Ovary (tissue), 7 donors: ENCODE measurements around a stretch of chr1.

GRCh38 chr1:25586114-25586571, 30.4 kb upstream of the MAN1C1 start:
- PRO-cap, 7 experiments, result no peak in any of the 7 experiments
- RAMPAGE, long total RNA, 2 experiments, result no peak in any of the 2 experiments

DNA sequence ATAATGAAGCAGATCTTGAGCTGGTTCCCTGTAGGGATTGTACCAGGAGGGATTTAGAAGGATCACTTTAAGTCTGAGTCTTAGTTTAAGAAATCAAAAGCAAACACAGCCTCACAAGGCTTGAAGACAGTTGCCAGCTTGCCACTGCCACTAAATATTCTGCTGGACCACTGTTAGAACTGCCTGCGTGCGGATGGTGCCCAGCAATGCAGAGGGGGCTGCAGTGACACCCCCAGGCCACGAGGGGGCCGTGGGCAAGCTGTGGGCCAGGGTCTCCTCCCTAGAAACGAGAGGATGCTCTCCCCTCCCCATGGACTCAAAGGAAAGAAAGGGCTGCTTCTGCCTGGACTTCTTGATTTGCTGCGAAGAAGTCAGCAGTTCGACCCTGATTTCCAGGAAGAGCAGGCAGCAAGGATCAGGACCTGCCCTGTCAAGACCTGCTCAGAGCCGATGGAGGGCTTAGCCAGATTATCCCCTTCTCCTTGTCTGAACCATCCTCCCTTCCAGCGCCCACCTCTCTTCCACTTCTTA, 2.5 kb downstream of the MAN1C1 start:
- PRO-cap, 7 experiments, result no peak in any of the 7 experiments
- RAMPAGE, long total RNA, 2 experiments, result no peak in any of the 2 experiments

DNA sequence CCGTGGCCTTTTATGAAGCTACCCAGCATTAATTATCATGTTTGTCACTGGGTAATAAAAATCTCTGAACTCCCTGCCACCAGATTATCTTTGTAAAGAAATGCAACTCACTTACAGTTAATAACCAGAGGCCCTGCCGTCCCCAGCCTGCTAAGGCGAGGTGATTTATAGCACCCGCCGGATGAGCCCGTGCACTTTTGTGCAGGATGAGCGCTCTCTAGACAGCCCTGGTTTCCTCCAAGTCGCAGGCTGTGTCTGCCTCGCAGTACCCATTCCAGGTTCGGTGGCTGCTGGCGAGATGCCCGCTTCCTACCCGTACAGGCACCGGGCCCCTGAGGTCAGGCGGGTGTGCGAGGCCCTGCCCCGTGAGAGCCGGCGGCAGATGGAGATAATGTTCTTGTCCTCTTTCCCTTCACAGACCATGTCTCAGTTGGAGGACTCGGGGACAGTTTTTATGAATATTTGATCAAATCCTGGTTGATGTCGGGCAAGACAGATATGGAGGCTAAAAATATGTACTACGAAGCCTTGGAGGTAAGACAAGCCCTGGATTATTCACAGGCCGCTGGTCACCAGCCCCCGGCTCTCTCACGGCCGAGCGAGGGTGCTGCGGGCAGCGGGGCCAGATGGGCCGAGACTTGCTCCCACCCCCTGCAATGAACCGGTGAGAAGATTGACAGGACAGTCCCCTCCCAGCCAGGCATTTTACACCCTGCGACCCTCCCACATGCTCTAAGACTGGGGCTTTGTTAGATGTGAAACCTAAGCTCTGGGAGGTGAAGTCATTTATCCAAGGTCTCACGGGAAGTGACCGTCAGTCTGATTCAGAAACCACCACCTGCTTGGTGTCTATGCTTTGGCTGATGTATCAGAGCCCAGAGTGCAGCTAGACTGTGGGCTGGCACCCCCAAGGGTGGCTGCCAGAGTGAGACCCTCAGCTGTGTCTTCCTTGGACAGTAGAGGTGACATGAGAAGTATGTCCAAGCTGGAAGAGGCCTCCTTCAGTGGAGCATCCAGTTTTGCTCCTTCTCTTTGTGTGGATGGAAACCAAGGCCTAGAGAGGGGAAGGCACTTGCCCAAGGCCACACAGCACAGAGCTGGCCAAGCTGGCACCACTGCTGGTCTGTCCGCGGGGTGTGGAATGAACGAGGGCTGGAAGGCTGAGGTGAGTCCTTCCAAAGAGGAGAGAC, 28.4 kb upstream of the SELENON start:
- PRO-cap, 7 experiments, result no peak in any of the 7 experiments
- RAMPAGE, long total RNA, 2 experiments, result no peak in any of the 2 experiments

DNA sequence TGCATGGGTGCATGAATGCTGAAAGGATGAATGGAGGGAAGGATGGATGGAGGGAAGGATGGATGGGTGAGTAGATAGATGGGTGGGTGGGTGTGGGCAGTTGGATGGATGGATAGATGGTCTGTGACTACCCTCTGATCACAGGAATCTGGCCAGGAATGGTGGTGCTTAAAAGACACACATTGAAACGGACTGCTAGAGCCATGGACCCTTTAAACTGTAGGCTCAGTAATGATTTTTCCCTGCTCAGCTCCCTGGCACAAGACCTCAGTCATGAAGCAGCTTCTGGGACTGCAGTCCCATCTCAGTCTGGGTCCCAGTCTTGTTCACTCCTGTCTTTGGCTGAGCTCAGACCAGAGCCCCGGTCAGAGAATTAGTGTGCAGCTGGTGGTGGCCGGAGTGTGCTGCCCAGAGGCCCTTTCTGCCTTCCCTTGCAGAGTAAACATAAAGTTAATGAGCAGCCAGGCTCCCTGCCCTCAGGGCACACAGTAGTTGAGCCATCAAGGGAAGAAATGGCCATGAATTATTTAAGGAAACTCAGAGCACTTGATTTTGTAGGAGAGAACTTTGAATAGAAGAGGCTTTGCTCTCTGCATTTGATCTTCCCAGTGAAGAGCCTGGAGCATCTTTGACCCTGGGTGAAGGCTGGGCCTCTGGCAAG, 26.7 kb upstream of the SELENON start:
- PRO-cap, 7 experiments, result no peak in any of the 7 experiments
- RAMPAGE, long total RNA, 2 experiments, result no peak in any of the 2 experiments

- PRO-cap, 7 experiments, result no peak in any of the 7 experiments
- RAMPAGE, long total RNA, 2 experiments, result no peak in any of the 2 experiments
Observed at GRCh38 chr1:25775393-25775949, 24.5 kb upstream of the SELENON start.

DNA sequence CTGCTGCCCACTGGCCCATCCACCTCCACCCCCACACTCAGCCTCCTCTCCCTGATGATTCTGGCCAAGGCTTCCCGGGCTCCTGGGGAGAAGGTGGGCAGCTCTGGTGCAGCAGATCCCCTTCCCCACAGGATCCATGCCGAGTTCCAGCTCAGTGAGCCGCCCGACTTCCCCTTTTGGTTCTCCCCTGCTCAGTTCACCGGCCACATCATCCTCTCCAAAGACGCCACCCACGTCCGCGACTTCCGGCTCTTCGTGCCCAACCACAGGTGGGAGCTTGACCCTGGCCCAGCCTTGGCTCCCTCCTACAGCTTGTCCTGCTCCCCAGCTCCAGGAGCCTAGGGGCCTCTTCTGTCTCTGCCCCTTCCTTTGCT, 9.5 kb downstream of the SELENON start:
- PRO-cap, 7 experiments, result no peak in any of the 7 experiments
- RAMPAGE, long total RNA, 2 experiments, result no peak in any of the 2 experiments

GRCh38 chr1:25818346-25818991, 1.3 kb upstream of the MTFR1L start:
- PRO-cap, 7 experiments, result no peak in any of the 7 experiments
- RAMPAGE, long total RNA, 2 experiments, result no peak in any of the 2 experiments

GRCh38 chr1:25867101-25867722, 8.0 kb upstream of the AUNIP start:
- PRO-cap, 7 experiments, result no peak in any of the 7 experiments
- RAMPAGE, long total RNA, 2 experiments, result no peak in any of the 2 experiments

GRCh38 chr1:25873128-25873518, 2.4 kb downstream of the PAQR7 start:
- PRO-cap, 7 experiments, result peak in 1 of 7 experiments; most common minus-strand start chr1:25873332 (in 1)
- RAMPAGE, long total RNA, 2 experiments, result no peak in any of the 2 experiments

- PRO-cap, 7 experiments, result peak in 7 of 7 experiments; most common plus-strand start chr1:25998404 (in 5)
- RAMPAGE, long total RNA, 2 experiments, result no peak in any of the 2 experiments
Observed at GRCh38 chr1:25998246-25998725, 423 bp upstream of the PAFAH2 start.

DNA sequence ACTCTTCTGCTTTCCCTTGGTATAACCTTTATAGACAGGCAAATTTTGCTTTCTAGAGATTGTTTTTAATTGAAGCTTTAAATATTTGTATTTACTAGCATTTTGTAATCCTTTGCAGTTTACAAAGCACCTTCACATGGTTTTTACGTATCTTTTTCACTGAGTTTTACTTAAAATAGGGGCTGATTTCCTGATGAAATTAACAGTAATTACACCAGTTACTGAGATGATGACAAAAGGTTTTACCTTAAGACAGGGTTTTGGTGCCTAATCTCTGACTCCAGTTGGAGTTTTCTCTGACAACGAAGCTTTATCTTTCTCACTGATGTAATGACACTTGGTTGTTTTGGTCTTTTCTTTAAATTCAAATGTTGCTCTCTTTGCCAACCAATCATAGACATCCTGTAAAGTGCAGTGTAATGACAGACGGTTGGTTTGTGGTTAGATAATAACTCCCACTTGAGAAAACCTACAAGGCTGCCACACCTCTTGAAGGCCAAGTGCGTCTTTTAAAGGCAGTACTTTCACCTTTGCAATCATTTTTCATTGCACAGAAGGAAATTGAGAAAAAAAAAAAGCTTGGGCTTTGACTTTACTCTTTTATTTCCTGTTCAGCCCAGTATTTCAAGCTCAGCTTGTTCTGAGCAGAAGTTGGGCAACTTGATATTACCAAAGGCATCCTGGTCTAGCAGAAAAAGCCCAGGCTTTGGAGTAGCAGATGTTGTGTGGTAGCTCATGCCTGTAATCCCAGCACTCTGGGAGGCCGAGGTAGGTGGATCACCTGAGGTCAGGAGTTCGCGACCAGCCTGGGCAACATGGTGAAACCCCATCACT, 14.7 kb downstream of the PDIK1L start:
- PRO-cap, 7 experiments, result no peak in any of the 7 experiments
- RAMPAGE, long total RNA, 2 experiments, result no peak in any of the 2 experiments

DNA sequence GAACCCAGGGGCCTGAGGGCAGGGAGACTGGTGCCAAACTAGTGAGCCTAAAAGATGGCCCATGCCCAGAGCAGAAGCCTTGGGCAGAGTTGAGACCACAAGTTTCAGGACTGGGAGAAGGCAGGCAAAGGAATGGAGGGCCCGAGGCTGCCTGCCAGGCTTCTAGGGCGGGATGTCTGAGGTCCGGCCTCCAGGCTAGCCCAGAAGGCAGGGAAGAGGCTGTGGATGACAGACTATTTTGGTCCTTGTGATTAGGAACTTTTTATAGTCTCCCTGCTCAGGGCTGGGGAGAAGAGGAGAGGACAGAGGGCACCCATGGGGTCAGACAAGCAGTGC, 252 bp downstream of the FAM110D start:
- PRO-cap, 7 experiments, result no peak in any of the 7 experiments
- RAMPAGE, long total RNA, 2 experiments, result no peak in any of the 2 experiments

GRCh38 chr1:26161119-26162441, 2.7 kb downstream of the FAM110D start:
- PRO-cap, 7 experiments, result peak in 4 of 7 experiments; most common plus-strand start chr1:26161794 (in 3); most common minus-strand start chr1:26161922 (in 2)
- RAMPAGE, long total RNA, 2 experiments, result no peak in any of the 2 experiments

DNA sequence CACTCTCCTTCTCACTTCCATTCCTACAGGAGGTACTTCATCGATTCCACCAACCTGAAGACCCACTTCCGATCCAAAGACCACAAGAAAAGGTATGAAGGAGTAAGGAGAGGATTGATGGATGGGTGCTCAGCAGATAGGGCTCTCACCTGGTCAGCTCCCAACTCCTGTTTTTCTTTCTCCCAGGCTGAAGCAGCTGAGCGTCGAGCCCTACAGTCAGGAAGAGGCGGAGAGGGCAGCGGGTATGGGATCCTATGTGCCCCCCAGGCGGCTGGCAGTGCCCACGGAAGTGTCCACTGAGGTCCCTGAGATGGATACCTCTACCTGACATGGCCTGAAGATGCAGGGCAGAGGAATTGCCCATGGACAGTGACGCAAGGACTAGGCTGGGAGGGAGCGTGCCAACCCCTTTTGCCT, 689 bp downstream of the ZNF593 start:
- PRO-cap, 7 experiments, result no peak in any of the 7 experiments
- RAMPAGE, long total RNA, 2 experiments, result no peak in any of the 2 experiments

GRCh38 chr1:26178185-26178657, 930 bp downstream of the CNKSR1 start:
- PRO-cap, 7 experiments, result no peak in any of the 7 experiments
- RAMPAGE, long total RNA, 2 experiments, result no peak in any of the 2 experiments

DNA sequence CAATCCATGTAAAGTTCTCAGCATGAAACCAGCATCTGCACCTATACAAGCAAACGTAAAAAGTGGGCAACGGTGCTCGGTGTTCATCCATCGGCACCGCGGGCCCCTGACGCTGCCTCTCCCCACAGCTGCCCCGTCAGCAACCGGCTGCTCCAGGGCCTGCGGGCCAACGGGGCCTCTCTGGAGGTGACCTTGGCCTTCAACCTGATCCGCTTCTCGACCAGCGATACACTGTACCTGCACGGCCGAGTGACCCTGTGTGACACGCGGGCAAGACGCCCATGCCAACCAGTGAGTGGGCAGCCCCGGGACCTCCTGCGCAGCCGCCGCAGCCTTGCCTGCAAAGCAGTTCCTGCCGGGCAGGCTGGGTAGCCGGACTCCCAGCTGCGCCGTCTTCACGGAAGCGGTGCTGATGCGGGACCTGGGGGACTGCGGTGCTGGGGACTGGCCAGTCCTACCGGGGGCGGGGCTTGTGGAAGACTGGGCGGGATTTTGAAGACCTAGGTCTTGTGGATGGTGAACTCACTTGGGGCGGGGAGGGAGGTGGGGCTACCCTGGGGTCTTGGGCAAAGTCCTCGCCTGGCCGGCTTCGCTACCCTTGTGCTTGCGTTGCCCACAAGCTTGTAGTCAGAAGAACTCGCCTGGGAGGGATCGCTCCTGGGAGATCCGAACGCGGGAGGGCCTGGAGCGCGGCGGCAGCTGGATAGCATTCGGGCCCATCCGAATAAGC, 8.9 kb upstream of the CEP85 start:
- PRO-cap, 7 experiments, result peak in 7 of 7 experiments; most common plus-strand start position 348 of the sequence (in 7); most common minus-strand start position 423 of the sequence (in 5)
- RAMPAGE, long total RNA, 2 experiments, result no peak in any of the 2 experiments

- PRO-cap, 7 experiments, result no peak in any of the 7 experiments
- RAMPAGE, long total RNA, 2 experiments, result no peak in any of the 2 experiments
Observed at GRCh38 chr1:26235001-26235342, 972 bp downstream of the CEP85 start.

DNA sequence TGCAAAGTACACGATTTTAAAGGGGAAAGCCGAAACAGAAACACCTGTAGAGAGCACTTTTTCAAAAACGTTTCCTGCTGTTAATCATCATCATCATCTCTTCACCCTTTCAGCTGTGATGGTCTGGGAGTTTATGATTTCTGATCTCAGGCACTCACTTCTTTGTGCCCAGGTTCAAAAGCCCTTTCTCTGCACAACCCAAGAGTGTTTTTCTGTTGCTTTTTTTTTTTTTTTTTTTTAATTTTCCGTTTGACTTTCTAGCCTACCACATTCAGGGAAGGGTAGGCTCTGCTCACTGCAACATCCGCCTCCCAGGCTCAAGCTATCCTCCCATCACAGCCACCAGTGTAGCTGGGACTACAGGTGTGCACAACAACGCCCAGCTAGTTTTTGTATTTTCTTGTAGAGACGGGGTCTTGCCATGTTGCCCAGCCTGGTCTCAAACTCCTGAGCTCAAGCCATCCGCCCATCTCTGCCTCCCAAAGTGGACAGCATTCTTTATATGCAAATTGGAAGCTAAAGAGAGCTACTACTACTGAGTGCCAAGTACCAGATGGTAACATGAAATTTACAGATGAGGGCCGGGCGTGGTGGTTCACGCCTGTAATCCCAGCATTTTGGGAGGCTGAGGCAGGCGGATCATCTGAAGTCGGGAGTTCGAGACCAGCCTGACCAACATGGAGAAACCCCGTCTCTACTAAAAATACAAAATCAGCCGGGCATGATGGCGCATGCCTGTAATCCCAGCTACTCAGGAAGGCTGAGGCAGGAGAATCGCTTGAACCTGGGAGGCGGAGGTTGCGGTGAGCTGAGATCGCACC, 1.2 kb upstream of the UBXN11 start:
- PRO-cap, 7 experiments, result no peak in any of the 7 experiments
- RAMPAGE, long total RNA, 2 experiments, result no peak in any of the 2 experiments

DNA sequence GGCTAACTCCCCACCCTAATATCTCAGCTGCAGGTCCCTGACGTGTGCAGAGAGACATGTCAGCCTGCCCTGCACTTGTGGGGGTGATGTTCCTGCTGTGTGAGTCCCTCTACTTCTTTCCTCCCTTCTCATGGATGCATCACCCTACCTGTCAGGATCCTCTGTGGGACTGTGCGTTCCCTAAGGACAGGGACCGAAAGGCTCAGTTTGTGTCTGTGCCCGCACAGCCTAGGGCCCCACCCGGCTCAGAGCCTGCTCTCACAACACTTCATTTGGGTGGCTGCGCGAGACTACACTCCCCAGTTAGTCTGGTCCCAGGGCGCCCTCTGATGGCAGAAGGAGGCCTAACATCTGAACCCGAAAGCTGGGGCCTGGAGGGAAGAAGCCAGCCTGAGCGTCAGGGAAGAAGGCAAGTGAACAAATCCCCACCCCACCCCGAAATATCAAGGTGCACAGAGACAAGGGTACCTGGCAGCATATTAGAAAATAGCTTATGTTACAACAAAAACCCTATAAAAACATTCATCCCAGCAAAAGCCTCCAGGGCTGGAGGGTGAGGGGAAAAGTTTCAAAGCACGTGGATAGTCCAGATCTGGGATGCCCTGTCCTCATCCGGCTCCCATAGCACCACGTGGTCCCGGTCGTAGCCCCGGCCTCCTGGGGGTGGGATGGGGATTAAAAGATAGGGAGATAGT, 3.8 kb downstream of the CD52 start:
- PRO-cap, 7 experiments, result no peak in any of the 7 experiments
- RAMPAGE, long total RNA, 2 experiments, result no peak in any of the 2 experiments

DNA sequence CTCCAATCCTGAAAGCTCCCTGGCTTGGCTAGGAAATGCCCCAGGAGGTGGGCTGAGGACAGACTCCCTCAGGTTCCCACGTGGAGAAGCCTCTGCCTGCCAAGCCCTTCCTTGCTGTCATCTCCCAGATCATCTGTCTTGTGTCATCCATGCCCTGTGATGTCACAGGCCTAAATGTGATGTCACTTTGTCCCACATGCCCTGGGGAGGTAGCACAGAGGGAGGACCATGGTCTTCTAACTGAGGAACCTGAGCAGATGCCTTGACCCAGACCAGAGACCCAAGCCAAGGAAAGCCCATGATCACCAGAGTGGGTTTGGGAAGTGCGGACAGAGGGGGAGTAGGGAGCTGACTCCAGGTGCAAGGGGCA, 1.8 kb upstream of the ZNF683 start:
- PRO-cap, 7 experiments, result no peak in any of the 7 experiments
- RAMPAGE, long total RNA, 2 experiments, result no peak in any of the 2 experiments